Left lung (tissue), 1 donor: ENCODE data around the genes PHLPP1 and SERPINB5.

DNA sequence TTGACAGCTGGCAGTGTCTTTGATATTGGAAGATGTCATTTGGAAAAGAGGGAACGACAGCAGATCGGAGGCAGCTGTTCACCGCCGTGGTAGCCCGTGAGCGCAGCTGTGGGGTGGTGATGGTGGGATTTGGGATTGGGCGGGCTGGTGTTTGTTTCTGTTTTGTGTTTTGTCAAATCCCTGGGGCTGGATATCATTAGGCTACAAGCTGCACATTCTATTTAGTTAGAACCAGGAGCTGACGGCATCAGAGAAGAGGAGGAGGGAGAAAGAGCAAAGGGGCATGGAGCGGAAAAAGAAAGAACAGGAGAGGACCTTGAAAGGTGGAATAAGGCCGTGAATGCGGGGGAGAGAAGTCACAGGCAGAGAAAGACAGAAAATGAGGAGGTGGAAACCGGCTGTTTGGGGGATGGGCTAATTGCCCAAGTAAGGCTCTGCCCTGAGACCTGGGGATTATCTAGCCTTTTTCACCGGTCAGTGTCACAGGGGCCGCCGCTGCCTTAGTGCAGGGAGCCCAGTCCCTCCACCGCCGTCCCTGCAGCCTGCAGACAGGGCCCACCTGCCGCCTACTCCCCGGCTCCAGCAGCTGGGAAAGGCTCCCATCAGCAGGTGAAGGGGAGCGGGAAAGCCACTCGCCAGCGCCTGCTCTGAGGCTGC is 88.0 kb downstream of the ZCCHC2 start:
- PRO-cap, result no peak

GRCh38 chr18:62715433-62715993 is at the start of gene PHLPP1:
Gene PHLPP1, plus strand, starts transcription at chr18:62715541.
- PRO-cap, result bidirectional peak, plus-strand start at chr18:62715463, minus-strand start at chr18:62715146; bidirectional peak, plus-strand start at chr18:62715742, minus-strand start at chr18:62715609

DNA sequence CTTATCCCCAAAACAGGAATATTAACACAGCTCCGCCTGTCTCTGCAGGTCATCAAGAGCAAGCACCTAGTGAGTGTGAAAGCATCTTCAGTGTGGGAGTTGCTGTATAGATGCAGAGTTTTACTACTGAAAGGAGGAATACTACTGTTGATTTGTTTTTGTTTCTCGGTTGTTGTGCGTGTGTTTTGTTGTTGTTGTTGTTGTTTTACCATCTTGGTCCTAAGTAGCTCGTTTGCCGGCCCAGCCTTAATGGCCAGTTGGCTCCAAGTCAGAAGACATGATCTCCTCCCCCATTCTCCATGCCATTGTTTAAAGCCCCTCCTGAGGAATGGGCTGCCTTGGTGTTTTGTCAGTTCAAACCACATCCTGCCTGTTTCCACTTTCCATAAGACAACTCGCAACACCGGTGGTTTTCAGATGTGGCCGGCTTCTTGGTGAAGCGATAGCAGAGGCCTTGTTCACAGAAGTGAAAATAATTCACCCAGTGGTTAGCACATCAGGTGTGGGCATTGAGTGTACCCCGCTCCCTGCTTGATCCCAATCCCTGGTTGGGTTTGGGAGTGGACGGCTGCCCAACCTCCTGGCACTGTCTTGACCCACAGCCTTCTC is 221.1 kb downstream of the BCL2 start:
- PRO-cap, result no peak

GRCh38 chr18:63105730-63106525 is 213.6 kb downstream of the BCL2 start:
- PRO-cap, result no peak

GRCh38 chr18:63152755-63153139 is 166.8 kb downstream of the BCL2 start:
- PRO-cap, result no peak

GRCh38 chr18:63155798-63156889 is 163.4 kb downstream of the BCL2 start:
- PRO-cap, result no peak

DNA sequence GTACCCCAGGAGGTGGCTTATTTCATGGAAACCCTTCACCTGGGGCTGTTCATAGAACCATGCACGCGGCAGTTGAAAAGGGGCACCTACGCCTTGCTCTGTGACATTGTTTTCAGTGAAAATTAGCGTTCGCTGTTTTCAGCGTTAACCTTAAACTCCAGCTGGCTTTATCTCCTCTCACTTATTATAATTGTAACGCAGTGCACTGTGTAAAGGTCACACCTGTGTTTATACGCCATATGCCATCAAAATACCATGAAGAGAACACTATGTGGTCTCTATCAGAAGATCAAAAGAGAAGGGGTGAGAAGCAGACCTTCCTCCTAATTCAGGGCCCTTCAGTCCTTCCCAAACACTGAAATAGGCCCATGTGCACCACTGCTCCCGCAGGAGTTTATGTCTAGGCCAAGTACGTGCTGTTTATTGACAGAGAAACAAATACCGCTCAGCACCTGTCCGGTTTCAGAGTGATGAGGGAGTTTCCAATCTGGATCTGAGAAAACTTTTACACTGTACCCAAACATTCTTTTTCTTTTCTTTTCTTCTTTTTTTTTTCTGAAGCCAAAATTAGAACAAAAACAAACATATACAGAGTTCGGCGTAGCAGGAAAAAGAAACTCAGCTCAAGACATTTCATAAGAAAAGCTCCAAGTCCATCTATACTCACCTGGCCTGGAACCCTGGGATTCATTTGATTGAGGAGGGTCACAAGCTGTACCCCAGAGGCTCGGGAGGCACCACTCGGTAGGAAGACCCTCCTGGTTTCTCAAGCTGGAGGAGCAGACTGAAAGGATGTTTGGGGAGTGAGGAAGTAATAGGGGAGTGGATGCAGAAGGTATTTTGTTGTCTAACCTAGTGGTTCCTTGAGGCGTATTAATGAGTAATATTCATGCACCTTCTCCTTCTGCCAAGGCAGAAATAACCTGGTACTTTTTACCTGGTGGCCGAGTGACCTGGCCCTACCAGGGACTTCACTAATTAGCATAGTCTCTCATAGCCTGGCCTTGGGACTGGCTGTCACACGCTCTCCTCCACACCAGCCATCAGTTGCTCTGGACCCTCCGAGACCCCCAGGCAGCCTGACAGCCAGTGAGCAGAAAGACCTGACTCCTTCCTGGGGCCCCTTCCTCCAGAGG is 161.8 kb downstream of the BCL2 start:
- PRO-cap, result no peak

GRCh38 chr18:63165167-63166174 is 154.1 kb downstream of the BCL2 start:
- PRO-cap, result no peak

DNA sequence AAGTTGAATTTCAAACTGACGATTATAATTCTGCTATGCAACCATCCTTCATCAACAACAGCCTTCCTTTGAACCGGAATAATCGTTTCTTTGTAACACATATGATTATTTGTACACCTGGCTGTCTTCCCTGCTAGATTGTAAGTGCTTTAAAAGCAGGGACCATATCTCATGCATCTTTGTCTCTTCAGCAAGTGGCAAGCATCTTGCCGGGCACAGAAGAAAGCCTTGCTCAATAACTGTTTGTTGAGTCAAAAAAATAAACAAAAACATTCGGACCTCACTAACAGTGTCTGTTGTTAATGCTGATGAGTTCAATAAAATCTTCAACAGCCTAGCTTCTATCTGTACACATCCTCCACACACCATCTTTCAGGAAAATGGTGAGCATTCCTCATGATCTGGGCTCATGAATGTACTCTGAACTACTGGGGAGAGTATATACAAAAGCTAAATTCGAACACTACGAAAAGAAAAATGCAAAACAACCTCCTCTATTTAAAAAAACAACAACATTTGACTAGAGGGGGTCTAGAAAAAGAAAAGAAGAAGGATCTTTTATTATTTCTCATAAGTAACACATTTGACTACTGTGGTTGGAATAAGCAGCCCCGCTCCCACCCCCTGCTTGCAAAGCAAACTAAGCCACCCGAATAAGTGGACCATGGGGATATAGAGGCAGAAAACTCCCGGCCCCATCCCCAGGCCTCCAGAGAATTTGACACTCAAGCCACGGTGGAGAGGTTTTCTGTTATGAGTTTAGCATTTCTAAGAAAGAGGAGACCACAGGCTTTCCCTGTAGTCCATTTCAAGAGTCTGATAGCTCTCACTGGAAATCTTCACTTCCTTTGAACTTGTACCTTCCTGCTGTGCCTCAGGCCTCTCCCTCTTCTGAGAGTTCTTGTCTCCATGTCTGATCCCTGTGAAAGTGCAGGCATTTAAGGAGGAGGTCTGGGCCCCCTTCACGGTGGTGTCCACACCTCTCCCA is 114.1 kb downstream of the BCL2 start:
- PRO-cap, result no peak

DNA sequence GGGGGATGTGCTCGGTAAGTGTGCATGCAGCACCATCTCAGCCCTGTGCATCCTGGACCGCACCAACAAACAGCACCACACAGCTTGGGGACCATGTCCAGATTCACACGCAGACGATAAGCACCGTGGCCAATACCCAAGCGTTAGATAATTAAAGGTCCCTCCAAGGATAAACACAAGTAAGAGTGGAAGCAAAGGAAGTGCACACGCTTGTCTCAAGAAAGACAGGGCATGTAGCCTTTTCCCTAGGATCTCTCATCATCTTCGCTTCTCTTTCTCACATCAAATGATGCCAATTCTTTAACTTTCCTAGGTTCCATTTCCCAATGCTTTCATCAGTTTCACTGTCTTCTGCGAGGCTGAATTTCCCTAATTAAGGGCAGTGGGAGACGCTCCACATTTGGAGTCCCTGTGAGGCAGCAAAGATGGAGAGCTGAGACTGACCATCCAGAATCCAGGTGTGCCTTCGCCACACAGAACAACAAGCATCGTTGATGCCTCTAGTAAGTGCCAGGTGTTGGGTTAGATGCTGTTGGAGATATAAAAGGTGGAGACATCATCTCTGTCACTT is 113.3 kb downstream of the BCL2 start:
- PRO-cap, result no peak

DNA sequence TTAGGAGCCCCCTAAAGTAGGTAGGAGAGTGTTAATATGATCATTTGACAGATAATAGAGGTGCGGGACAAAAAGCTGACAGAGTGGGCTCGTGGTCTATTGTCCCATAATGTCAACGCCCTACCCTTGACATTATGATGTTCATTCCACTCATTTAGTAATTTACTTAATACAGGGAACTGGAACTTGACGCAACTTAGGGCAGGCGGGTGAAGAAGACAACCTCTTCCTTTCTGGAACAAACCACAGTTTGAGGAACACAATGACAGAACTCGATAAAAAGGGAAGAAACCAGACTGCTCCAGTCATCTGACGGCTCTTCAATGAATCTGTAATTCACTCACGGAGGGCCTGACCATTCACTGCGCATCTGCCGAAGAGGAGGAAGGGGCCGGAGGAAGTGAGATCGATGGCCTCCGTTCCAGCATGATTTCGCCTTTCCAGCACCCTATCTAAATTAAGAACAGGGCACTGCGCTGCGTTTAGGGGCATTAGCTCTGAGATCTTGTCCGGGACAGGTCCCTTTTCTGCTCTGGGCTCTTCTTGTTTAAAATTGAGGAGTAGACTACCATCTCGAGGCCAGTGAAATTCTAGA is 83.1 kb downstream of the BCL2 start:
- PRO-cap, result bidirectional peak, plus-strand start at position 373 of the sequence, minus-strand start at position 252 of the sequence

GRCh38 chr18:63259944-63260388 is 59.6 kb downstream of the BCL2 start:
- PRO-cap, result no peak

DNA sequence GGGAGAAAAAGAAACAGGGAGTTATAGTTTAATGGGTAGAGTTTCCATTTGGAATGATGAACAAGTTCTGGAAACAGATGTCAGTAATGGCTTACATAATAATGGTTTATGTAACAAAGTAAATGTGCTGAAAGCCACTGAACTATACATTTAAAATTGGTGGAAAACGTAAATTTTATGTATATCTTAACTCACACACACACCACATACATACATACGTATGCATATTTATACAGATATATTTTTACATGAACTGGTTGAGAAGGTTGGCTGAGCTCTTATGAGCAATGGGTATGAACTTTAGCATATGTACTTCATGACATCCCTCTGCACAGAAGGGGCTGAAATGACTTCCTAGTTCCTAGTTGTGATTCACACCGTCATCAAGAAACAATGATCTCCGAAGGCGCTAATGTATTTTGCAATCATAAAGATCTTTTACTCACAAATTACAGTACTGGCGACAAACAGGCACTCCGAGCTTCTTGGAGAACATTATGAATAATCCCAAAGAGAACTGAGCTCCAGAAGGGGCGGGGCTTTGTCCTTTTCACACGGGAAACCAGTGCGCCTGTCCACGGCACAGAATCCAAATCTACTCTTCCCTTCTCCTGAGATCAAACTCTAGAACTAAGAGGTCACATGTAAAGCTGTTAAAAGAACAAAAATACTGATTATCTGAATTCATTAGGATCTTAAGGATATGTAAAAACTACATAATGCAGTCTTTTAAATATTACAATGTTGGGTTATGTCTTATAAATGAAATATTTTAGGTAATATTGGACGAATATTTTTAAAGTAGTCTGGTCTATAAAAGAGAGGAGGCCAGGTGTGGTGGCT is 18.1 kb downstream of the BCL2 start:
- PRO-cap, result no peak

DNA sequence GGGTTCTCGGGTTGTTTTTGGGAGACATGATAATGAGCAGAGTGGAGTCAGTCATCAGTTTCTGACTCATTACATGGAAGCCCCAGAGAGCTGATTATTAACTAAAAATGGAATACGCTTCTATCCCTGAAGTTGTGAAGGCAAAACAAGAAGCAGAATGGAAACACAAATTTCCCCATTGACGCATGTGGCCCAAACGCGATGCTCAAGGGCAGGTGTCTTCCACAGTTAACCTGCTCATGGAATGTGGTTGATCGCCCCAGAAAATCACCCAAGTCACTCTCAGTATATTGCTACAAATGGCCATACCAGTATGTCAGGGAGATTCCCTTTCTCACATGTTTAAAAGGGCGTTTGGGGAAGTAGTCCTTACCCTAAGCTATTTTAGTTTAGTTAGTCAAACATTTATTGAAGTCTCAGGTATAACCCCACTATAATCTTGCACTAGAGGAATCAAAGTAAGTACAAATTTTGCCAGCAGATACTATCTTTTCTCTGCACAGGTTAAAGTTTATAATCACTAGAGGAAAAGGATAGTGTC is 8.0 kb downstream of the BCL2 start:
- PRO-cap, result no peak

GRCh38 chr18:63321281-63321684 is 1.7 kb upstream of the BCL2 start:
- PRO-cap, result no peak

- PRO-cap, result unidirectional peak, plus-strand start at chr18:63366516
These were observed 751 bp downstream of the KDSR start for GRCh38 chr18:63365946-63366963.

DNA sequence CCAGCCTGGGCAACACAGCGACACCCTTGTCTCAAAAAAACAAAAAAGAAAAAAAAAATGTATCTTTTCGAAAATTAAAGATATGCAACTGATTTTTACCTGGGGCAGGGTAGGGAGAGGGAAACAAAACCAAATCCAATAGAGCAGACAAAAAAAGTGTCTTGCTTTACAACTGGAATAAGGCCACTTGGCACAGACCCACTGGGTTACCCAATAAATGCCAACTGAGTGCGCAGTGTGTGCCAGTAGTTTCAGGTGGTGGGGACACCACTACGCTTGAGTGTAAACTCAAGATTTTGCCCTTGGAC is 16.4 kb downstream of the VPS4B start:
- PRO-cap, result no peak

DNA sequence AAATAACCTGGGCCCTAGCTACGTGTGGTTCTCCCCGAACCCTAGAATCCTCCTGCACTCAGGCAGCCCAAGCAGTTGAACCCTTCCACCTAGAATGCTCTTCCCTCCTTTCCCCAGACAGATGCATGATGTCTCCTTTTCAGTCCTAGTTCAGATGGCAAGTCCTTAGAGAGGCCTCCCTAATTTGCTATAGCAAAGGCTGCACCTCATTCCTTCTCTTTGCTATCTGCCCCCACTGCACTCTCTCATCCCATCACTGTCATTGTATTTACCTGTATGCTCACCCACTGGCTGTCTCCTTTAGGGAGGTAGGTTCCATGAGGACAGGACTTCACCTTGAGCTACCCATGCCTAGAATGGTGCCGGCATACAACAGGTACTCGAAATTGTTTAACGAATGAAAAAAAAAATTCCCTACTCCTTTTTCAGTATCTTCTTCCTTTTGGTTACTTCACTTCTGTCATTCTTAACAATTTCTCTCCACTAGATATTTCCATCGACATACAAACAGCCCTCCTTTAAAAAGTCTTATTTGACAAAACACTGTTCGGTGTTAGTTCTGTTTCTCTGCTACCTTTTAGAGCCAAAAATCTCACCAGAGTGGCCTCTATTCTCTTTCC is 5.5 kb downstream of the VPS4B start:
- PRO-cap, result no peak

GRCh38 chr18:63427811-63428144 is 5.5 kb upstream of the VPS4B start:
- PRO-cap, result no peak

GRCh38 chr18:63476565-63477399 is at the start of gene SERPINB5:
Gene SERPINB5, plus strand, starts transcription at chr18:63476958.
- PRO-cap, result no peak